Measurements from ENCODE around the gene APH1A.

GRCh38 chr1:150164142-150164630 lies 14.5 kb downstream of the PLEKHO1 start:
- PRO-cap: no peak

GRCh38 chr1:150182188-150182763 lies 32.6 kb downstream of the PLEKHO1 start:
- PRO-cap: no peak

GRCh38 chr1:150233785-150234016 lies 2.2 kb downstream of the ANP32E start:
- PRO-cap: no peak

GRCh38 chr1:150236867-150237444 lies 1.0 kb upstream of the ANP32E start:
- PRO-cap: no peak

DNA sequence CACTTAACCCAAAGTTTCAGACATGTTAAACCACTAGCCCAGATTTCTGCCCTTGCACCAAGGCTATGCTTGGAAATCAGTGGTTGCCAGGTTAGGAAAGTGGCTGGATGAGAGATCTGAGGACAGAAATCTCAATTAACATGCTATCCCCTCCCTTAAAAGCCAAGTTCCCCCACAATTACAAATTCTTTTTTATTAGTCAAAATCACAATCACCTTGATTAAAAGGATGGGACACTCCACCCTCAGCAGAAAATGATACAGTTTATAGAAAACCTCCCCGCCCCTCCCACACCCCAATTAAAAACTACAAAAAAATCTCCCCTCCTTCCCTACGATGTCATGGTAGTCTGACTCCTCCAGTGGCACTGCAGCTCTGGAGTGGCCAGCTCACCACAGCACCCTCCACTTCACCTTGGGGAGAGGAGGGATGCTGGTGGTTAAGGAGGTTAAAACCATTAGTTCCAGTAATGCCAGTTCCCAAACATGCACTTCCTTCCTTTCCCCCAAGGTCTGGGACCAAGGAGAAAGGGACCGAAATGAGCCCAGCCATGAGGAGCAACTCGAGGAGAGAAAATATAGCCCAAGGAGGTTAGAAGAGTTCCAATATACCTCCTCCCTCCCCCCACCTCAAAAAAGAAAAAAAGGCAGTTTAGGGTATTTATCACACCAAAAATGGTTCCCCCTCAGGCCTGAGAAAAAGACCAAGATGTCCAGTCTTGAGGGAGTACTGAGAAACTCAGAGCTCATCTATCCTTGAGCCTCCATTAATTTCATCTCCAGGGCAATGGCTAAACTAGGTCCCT lies 3.4 kb downstream of the APH1A start:
- PRO-cap: no peak

DNA sequence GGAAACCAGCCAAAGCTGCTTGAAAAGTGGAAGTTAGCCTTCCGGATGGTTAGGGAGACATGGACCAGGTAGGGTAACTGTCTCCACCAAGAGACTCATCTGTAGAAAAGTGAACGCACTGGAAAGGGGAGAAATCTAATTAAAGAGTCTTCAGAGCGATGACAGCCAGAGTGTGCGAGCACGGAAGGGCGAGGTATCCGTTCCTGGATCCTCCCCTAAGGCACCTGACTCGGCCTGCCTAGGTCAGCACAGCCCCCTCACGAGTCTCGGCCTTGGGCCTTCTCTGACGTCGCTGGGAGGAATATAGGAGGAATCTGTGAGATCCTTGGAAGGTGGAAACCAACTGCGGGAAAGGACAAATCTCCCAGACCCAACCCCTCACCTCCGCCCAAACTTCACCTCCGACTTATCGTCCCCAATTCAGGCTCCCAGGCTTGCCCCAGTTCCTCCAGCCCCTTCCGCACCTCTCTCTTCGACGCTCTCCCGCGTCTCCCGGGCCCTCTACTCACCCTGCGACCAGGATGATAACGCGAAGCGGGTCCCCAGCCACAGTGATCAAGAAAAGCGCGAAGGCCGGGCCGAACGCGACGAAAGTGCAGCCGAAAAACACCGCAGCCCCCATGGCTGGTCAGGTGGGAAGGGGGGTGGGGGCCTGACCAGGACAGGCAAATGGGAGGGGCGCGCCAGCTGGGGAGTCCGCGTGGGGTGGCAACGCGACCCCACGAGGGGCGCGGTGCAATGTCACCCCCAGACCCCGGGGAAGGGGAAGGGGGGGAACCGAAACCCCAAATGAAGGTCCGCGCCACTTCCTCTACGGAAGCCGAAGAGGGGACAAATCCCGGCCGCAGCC lies at the start of gene APH1A:
APH1A (minus strand) TSS at position 828 of the 850 bp plus-strand sequence.
- PRO-cap: bidirectional peak, plus-strand start outside the sequence, minus-strand start at position 762 of the sequence

DNA sequence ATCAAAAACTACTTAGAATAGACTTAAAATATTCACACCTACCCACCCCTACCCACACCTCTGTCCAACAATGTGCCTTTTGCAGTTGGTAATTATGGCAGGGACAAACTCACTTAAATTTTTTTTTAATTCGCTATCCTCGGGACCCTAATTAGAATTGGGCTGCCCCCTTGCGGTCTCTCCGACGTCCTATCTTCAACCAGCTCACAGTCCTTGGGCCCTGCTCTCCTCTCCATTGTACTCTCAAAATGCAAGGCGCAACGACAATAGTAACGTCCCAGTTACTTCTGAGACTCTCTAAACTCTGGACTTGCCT lies 1.1 kb upstream of the CIART start:
- PRO-cap: no peak

- PRO-cap: no peak
Observed at GRCh38 chr1:150556551-150557534, 7.6 kb downstream of the ADAMTSL4 start.

- PRO-cap: no peak
Observed at GRCh38 chr1:150567033-150567149, 12.5 kb downstream of the MCL1 start.

GRCh38 chr1:150694596-150695057 lies 2.3 kb downstream of the GOLPH3L start:
- PRO-cap: no peak

DNA sequence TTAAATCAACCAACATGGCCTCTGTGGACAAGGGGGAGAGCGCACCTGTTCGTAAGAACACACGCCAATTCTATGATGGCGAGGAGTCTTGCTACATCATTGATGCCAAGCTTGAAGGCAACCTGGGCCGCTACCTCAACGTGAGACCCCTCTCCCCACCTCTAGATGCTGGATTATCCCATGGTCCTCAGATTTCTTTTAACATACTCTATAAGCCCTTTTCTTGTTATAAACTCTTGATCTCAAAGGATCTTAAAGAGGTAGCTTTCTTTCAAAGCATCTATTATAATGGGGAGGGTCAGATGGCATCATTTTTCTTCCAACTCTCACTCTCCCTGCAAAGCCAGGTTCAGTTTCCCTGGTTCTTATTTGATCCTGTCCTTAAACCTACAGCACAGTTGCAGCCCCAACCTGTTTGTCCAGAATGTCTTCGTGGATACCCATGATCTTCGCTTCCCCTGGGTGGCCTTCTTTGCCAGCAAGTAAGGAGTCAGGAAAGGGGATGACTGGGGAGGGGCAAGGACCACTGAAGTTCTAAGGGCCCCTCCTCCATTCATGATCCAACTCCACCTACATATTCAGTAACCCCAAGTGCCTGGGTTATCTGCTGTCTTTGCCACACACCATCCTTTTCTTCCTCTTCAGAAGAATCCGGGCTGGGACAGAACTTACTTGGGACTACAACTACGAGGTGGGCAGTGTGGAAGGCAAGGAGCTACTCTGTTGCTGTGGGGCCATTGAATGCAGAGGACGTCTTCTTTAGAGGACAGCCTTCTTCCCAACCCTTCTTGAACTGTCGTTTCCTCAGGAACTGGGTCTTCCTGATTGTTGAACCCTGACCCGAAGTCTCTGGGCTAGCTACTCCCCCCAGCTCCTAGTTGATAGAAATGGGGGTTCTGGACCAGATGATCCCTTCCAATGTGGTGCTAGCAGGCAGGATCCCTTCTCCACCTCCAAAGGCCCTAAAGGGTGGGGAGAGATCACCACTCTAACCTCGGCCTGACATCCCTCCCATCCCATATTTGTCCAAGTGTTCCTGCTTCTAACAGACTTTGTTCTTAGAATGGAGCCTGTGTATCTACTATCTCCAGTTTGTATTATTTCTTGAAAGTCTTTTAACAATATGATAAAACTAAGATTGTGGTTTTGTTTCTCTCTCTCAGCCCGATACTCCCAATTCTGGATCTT lies 10.6 kb downstream of the CERS2 start:
- PRO-cap: no peak

- PRO-cap: no peak
Observed at GRCh38 chr1:150973665-150974133, 936 bp downstream of the CERS2 start.

DNA sequence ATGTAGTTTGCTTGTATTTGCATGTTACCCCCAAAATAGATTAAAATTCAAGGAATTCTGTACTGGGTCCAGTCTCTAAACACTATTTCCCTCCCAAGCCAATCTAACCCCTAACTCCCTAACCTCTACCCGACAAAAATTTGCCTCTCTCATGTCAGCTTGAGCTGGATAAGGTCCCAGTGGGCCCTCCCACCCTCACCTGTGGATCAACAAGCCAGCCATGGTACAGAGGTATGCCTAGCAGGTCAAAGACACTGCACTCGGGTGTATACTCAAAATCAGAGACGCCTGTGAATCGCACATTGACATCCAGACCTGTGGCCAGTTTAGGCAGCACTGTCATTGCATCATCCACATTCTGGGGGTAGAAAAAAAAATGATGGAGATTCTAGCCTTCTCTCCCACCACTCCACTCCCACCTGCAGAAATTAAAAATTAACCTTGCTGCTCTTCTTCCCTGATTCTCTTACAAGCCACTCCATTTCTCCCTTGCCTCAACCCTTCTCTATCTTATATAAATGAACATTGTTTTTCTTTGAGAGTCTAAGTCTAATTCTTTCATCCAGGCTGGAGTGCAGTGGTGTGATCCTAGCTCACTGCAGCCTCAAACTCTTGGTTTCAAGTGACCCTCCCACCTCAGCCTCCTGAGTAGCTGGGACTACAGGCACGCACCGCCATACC lies 6.3 kb downstream of the MINDY1 start:
- PRO-cap: no peak

- PRO-cap: no peak
Observed at GRCh38 chr1:151012915-151013516, 4.8 kb downstream of the PRUNE1 start.

GRCh38 chr1:151237788-151238121 lies 16.8 kb upstream of the PSMD4 start:
- PRO-cap: no peak

DNA sequence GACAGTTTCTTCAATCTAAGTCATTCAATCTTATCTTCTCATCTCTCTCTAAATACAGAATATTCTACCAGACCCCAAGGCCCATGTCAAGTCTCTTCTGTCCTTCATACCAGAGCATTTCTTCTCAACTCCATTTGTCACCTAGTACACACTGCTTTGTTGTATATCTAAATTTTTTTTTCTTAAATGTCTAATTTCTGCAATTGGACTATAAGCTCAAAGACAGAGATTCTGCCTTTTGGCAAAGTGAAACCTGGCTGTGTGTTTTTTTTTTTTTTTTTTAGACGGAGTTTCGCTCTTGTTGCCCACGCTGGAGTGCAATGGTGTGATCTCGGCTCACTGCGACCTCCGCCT lies 22.0 kb downstream of the ZNF687 start:
- PRO-cap: unidirectional peak, minus-strand start at position 278 of the sequence

- PRO-cap: no peak
Observed at GRCh38 chr1:151365420-151365930, 7.0 kb downstream of the SELENBP1 start.

GRCh38 chr1:151408148-151409010 lies 9.0 kb downstream of the PSMB4 start:
- PRO-cap: no peak

- PRO-cap: no peak
Observed at GRCh38 chr1:151425197-151425604, 25.8 kb downstream of the PSMB4 start.

DNA sequence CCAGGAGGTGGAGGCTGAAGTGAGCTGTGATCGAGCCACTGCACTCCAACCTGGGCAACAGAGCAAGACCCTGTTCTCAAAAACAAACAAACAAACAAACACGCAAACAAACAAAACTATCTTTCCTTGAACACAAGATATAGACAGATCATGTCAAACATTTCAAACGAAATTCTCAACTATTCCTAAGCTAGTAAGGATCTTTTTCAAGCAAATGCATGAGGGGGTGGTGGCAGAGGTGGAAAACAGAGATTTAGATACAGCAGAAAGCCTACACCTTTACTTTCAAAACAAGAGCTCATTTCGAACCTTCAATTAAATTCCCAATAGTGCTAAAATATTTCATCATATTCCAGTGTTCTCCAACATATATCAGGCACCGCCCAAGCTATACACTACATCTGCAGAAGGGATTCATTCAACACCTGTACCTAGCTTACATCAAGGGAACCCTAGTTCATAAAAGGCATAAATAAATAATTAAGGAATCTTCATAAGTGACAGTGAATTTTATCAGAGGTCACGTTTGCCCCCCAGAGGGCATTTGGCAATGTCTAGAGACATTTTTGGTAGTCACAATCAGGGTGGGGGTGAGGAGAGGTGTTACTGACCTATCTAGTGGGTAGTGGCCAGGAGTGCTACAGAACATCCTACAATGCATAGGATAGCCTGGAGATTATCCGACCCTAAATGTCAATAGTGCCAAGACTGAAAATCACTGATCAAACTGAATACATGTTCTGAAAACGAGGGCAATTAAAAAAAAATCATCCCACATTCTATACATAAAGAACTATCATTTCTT lies 10.3 kb downstream of the POGZ start:
- PRO-cap: no peak

Measured in parotid gland (tissue), 1 donor.